ENCODE measurements around the gene MYO15A.

GRCh38 chr17:17301152-17301610, 2.0 kb upstream of the NT5M start:
- PRO-cap: no peak

DNA sequence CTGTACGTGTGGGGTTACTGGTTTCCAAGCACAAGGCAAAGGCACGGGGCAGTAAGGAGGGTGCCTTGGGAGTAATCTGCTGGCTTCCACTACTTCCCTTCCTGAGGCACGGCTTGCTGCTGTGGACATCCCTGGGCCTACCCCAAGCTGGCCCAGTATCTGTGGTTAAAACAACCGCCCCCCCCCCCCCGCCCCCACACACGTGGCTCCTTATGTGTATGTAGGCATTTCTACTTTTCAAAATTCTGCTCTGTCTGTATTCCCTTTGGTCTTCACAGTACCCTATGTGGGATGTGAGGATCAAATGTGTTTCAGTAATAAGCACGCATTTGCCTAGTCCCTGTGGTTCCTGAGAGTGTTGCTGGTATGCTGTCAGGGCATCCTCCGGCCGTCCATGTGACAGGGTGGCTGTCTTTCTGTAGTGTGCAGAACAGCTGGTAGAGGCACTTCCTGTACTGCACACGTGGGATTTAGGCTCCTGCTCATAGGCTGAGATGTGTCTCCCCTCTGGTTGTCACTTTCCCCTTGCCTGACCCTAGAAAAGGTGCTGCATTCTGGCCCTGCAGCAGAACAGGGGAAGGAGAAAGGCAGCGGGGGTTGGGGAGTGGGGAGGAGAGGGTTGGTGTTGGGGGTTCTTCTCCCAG, 2.2 kb downstream of the NT5M start:
- PRO-cap: no peak

- PRO-cap: no peak
Measured at GRCh38 chr17:17386075-17386574, 83.0 kb downstream of the NT5M start.

- PRO-cap: no peak
Measured at GRCh38 chr17:17406040-17406603, 70.7 kb upstream of the MED9 start.

DNA sequence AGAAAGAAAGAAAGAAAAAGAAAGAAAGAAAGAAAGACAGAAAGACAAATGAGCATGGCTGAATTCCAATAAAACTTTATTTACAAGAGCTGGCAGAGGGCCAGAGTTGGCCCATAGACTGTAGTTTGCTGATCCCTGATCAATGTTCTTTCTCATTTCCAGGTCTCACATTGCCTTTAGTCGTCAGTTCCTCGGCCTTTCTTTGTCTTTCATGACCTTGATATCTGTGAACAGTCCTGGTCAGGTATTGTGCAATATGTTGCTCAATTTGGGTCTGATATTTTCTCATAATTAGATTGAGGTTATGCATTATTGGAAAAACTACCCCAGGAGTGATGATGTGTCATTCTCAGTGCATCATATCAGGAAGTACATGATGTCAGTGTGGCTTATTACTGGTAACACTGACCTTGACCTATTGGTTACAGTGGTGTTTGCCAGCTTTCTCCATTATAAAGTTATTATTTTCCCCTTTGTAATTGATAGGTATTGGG, 68.4 kb upstream of the MED9 start:
- PRO-cap: no peak

DNA sequence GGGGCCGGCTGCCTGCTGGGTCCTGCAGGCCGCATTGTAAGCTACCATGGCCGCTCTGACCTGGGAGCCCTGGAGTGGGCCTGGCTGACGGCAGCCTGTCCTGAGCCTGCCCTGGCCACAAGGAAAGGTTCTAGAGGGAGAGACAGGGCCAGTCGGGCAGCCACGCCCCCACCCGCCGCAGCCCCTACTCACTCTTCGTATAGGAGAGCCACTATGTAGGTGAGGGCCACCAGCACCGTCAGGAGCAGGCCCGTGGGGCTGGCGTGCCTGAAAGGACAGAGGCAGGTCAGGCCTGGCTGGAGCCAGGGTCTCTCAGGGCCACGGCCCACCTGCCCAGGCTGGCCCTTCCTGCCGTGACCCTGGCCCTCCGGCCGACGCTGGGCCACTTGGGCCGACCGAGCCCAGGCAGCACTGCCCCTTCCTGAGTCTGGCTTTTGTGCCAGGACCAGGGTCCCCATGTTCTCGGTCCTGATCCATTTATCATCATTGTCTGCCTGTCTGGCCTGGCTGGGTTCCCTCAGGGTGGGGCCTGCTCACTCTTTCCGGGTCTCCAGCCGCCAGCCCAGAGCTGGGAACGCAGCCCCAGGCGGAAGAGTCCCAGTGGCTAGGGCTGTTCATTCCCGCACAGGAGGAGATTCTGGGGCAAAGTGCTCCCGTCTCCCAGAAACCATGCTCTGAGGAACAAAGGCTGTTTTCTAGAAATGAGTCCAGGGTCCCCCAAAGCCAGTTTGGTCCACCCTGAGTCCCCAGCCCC, 10.0 kb upstream of the RASD1 start:
- PRO-cap: no peak

DNA sequence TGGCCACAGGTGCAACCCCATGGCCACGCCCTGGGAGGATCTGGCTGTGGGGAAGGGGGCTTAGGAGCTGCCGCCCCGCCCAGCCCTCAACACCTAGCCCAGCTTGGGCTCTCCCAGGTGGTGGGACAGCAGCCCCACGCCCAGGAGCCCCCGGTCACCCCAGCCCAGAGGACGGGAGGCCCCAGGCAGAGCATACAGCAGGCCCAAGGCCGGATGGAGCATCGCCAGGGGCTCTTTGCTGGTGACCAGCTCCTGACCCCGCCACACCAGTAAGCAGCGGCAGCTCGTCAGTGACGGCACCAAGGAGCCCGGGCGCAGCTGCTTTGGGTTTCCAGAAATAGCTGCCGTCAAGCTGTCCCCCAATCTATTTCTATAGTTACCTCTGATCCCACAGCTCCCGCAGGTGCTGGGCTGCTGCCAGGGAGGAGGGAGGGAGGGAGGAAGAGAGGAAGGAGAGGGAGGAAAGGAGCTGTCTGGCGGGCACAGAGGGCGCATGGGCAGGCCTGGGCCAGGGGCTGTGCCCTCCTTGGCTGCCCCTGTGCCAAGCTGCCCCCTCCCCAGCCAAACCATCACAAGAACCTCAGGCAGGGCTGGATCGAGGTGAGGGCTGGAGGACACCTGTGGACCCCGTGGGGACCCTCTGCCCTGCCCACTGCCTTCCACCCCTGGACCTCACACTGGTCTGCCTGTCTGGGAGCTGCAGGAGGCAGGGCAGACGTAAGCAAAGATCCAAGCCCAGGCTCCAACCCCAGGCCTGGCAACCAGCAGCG, 10.8 kb upstream of the RASD1 start:
- PRO-cap: no peak

DNA sequence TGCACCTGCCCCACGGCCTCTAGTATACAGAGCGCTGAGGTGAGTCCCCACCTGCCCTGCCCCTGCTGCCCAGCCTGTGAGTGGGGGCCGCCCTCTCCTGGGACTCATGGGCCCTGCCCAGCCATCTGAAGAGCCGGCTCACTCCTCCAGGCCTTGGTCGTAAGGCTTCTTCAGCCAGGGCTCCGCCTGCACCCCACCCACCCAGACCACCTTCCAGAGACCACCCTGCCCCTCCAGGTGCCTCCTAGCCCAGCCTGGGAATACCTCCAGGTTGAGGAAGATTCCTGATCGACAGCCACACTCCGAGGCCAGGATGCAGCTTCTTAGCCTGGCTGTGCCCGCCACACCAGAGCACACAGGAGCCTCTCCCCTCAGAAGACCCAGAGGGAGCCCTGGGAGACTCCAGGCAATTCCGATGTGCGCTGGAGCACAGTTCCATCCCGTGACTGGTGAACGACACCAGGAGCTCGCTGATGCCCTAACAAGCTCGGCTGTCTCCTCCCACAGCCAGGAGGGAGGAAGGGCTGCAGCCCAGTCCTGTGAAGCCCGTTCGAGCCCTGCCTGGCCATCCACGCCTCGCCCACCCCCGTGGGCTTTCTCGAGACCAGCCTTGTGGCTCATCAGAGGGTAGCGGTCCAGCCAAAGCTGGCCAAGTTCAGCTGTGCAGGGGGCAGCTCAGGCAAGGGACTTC, 21.7 kb upstream of the RASD1 start:
- PRO-cap: no peak

GRCh38 chr17:17671735-17672360, 9.4 kb upstream of the RAI1 start:
- PRO-cap: no peak

GRCh38 chr17:17693037-17694235, 12.2 kb downstream of the RAI1 start:
- PRO-cap: no peak

GRCh38 chr17:17713650-17714320, 32.5 kb downstream of the RAI1 start:
- PRO-cap: no peak

DNA sequence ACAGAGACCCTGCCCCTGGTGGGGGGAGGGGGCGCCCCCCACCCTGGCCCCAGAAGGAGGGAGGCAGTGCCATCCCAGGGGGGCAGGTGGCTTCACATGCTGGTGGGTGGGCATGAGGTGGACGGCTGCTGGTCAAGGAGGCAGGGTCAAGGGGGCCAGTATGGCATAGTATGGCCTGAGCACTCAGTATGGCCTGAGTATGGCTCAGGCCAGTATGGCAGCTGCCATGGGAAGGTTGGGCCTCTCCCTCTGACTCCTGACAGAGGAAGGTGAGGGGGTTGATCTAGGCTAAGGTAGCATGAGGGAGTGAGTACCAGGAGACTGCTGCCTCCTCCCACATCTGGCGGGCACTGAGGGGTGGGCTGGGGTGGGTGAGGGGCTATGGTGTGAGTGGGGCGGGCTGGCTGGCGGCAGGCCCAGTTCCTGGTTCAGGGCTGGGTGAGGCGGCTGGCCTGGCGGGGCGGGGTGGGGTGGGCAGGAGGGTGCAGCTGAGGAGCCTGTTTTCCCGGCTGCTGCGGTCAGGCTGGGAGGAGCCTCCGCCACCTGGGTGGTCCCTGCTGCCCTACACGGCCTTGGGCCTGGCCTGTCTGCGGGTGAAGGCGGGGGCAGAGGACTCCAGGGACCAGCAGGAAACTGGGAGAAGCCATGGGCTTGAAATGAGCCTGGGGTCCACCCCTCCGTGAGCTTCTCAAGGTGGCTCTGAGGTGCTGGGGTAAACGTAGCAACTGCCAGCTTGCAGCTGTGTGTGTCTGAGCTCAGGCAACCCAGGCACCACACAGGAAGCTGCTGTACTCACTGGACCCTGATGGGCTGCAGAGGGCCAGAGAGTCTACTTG, 56.9 kb downstream of the RAI1 start:
- PRO-cap: no peak

GRCh38 chr17:17809446-17809862, 27.3 kb downstream of the SREBF1 start:
- PRO-cap: no peak

GRCh38 chr17:17839769-17840236, 3.0 kb upstream of the SREBF1 start:
- PRO-cap: bidirectional peak, plus-strand start at chr17:17840311, minus-strand start at chr17:17840080

- PRO-cap: no peak
Measured at GRCh38 chr17:17911117-17911674, 61.0 kb downstream of the TOM1L2 start.

GRCh38 chr17:18070844-18071392, 16.8 kb upstream of the DRG2 start:
- PRO-cap: no peak

GRCh38 chr17:18108672-18108793, at the start of gene MYO15A:
MYO15A (plus strand) TSS chr17:18108756.
- PRO-cap: no peak

DNA sequence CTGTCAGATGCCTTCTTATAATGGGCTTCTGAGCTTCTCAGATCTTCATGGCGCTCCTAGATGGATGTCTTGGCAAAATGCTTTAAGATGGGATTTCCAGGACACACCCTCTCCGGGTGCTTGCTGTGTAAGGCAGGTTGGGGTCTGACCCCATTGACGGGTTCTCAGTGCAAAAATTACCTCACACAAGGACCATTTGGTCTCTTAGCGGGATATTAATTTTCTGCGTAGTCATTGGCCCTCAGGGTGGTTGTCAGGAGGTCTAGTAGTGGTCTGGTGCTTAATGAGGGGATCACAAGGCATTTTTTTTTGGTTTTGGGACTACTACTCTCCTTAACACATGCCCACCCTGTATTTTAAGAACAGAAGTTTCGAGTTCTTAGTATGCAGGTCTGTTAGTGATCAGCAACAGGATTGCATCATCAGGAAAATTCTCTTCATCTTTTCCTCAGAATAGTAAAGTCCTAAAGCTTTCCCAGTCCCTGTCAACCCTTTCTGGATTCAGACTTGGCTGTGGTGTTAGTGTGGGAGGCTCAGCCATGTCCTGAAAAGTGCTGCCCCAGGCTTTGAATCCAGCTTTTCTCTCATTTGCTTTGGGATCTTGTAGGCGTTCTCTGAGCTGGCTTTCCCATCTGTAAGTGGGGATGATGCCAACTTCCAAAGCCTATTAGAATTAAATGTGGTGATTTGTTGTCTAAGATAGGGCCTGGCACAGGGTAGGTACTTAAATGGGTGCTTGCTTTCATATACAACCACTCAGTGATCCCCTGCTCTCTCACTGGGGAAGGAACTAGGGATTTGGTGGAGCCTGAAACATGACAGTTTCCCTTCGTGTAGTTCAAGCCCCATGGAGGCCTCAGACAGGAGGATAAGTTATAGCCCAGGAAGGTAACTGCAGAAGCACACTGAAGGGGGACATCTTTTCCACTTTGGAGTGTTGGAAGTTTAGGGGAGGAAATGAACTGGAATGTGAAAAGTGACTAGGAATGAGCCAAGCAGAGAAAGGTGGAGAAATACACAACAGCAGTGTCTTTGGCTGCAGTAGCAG, 3.0 kb downstream of the ALKBH5 start:
- PRO-cap: no peak

- PRO-cap: no peak
Measured at GRCh38 chr17:18209040-18210323, 16.0 kb upstream of the LLGL1 start.

- PRO-cap: no peak
Measured at GRCh38 chr17:18224100-18224593, 1.3 kb upstream of the LLGL1 start.

All from parotid gland (tissue), 1 donor.